Measurements from ENCODE around the genes TREML2 and TREM1.

DNA sequence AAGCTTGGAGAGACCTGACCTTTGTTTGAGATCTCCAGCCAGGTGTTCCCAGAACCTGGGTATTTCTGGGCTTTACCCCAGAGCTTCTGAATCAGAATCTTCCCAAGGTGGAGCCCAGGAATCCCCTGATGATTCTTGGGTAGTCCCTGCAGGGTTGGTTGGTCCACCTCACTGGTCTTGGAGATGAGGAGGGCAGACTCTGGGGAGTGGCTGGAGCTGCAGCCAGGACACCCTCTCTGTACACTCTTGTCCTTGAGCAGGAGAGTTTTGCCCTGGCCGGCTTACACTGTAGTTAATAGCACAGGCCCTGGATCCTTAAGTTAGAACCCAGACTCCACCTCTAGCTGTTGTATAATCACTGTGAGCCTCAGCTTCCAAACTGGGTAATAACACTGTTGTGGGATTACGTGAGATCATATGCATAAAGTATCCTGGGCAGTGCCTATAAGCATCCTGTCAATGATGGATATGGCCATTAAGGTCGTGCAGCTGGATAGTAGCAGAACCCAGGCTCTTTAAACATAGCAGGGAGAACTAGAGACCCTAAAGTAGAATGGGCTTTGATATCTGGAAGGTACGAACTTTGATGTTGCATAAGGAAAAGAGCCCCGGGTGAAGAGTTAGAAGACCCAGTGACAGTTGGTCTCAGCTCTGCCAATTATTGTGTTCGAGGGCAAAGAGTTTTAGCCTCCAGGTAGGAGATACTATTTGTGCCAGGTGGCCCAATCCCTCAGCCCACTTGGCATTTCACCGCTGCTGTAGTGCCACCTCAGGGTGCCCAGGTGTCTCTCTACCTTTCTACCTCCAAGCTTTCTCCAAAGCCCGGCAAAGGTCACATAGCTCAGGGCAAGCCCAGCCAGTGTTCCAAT, 46.0 kb downstream of the KCNK5 start:
- PRO-cap: no peak

GRCh38 chr6:39207659-39208463, 21.4 kb downstream of the KCNK5 start:
- PRO-cap: no peak

DNA sequence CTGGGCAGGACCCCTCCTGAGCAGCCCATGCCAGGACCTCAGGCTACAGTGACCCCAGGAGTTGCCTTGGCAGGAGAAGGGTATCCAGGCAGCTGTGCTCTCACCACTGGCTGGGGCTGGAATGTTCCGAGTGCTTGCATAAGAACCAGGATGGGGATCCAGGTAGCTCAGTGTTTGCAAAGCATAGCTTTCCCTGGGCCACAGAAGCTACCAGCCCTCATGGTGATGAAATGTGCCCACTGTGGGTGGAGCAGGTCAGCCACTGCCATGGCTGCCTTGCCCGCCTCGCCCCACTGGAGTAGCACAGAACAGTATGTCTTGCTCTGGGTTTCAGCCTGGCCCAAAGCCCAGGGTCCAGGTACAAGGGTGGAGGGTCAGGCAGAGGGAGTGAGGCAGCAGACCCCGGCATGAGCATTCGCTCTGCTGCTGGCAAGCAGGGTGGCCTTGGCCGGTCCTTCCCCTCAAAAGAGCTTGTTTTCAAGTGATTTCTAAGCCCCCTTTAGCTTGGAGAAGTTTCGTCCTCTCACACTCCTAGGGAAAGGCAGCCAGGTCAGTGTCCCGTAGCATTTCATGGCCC, 34.7 kb downstream of the KCNK17 start:
- PRO-cap: no peak

DNA sequence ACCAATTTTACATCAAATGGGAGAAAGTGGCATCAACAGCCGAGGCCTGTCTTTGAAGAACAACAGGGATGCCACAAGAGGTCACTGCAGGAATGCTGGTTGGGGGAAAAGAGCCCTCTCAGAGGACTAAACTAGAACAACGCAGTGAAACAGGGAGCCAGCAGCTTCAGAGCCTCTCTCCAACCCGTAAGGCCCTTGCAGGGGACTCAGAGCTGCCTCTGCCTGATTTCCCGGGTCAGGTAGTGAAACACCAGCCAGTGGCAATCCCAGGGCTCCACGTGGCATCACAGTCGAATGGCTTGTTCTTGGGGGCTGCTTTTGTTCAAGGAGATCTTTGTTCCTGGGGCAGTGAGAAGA, 55.0 kb upstream of the KCNK16 start:
- PRO-cap: no peak

- PRO-cap: no peak
These were observed 28.7 kb downstream of the DAAM2 start for GRCh38 chr6:39820768-39821392.

- PRO-cap: no peak
These were observed 49.2 kb downstream of the DAAM2 start for GRCh38 chr6:39841296-39841791.

- PRO-cap: no peak
These were observed 230.2 kb upstream of the MOCS1 start for GRCh38 chr6:40164297-40164938.

DNA sequence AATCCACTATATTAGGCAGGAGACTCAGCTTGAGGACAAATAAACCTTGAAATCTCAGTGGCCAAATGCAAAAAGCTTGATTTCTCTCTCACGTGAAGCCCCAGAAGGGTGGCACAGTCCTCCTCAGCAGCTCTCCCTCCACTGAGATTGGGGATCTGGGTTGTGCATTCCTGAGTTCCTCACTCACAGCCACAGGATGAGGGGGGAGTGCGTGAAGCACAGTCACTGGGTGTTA, 192.1 kb upstream of the LRFN2 start:
- PRO-cap: no peak

- PRO-cap: no peak
These were observed 40.5 kb downstream of the UNC5CL start for GRCh38 chr6:40998462-40999073.

DNA sequence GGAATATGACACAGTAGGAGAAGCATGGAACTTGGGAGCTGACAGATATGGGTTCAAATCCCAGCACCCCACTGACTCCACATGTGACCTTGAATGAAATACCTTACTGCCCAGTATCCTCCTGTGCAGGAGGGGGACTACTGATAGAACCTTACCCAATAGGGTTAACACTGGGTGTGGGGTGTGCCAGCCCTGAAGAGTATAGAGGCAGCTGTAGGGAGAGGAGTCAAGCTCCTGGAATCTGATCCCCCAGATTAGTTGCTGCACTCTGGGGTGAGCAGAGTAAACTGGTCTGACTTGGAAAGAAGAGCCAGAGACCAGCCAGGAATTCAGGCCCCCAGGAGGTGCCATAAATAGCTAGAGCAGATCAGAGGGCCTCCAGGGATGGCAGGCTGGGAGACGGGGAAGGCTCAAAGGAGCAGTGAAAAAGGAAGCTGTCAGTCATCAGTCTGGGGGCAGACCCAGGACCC, 3.5 kb upstream of the APOBEC2 start:
- PRO-cap: no peak

DNA sequence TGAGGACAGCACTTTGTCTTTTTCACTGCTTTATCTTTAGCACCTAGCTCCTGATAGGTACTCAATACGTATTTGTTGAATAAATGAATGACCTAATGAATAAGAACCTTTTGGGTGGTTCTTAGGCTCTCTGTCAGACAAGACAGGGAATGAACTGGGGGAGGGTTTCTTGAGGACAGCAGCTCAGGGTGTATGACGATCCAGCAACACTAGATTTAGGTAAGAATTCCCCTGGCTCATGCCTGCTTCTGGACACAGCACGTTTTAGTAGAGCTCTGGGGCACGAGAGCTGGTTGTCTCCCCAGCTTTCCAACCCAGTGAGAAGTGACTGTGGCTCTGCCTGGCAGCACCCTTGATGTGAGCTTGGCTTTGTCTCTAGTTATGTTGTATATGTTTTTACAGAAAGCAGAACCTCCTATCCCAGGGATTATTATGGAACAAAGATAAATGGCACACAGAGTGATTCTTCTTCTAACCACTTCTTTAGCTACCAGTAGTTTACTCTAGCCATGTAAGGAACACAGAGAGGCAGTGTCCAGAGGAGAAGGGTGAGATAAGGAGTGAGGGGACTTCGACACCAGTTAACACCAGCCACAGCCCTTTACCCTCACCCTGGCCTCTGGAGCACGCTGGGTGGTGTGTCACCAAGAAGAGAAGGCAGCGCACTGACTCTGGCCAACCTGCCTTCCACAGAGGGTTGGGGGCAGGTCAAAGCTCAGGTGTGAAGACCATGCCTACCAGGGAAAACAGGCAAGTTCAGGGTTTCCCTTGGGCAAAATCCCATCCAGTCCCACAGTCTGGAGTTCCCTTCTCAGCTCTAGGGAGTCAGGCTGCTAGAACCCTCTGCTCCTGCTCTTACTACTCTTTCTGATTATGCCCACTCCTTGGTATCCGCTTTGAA, 3.9 kb downstream of the APOBEC2 start:
- PRO-cap: no peak

DNA sequence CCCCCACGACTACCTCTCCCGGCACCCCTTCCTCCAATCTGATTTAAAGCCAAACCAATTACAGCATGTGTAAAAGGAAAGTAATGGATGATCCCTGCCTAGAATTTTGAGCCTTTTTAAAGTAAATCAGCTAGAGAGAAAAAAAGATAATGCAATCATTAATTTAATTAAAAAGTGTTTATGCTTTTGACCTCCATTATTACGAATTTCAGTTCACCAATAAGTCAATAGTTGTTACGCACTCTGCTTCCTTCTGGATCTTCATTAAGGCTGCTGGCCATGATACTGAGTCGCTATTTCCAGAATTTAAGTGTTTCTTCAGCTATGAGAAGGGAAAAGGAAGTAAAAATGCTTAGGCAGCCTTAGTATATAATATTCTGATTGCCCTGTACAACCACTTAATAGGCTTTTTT, 796 bp downstream of the OARD1 start:
- PRO-cap: unidirectional peak, plus-strand start at position 241 of the sequence

GRCh38 chr6:41080443-41081238, 7.9 kb downstream of the NFYA start:
- PRO-cap: no peak

- PRO-cap: no peak
These were observed 18.5 kb downstream of the NFYA start for GRCh38 chr6:41091126-41091819.

DNA sequence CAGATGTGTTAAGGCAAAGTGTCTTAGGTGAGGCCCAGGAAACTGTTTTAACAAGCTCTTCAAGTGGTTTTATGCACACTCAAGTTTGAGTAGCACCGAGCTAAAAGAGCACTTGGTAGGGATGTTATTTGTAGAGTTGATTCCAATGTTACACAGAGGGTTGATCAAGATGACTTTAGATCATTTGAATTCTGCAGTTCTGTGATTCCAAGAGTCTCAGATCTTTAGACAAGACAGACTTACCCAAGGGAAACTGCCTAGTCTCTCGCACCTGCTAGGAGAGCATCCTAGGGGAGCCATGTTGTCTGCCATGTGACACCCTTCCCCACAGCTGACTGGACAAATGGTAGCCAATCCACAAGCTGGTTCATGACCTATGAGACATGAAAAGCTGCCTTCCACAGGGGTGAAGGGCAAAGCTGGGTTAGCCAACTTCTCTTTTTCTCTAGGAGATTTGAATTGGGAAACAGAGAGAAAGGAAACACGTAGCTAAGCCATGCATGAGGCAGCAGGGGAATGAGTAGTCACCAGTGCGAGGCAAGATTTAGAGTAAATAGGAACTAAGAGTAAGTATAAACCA, 18.4 kb downstream of the TREML2 start:
- PRO-cap: no peak

- PRO-cap: bidirectional peak, plus-strand start at chr6:41200696, minus-strand start at chr6:41200556; bidirectional peak, plus-strand start at chr6:41201266, minus-strand start at chr6:41201073
These were observed at the start of gene TREML2 for GRCh38 chr6:41200219-41201420. TREML2 (minus strand) TSS chr6:41201149.

DNA sequence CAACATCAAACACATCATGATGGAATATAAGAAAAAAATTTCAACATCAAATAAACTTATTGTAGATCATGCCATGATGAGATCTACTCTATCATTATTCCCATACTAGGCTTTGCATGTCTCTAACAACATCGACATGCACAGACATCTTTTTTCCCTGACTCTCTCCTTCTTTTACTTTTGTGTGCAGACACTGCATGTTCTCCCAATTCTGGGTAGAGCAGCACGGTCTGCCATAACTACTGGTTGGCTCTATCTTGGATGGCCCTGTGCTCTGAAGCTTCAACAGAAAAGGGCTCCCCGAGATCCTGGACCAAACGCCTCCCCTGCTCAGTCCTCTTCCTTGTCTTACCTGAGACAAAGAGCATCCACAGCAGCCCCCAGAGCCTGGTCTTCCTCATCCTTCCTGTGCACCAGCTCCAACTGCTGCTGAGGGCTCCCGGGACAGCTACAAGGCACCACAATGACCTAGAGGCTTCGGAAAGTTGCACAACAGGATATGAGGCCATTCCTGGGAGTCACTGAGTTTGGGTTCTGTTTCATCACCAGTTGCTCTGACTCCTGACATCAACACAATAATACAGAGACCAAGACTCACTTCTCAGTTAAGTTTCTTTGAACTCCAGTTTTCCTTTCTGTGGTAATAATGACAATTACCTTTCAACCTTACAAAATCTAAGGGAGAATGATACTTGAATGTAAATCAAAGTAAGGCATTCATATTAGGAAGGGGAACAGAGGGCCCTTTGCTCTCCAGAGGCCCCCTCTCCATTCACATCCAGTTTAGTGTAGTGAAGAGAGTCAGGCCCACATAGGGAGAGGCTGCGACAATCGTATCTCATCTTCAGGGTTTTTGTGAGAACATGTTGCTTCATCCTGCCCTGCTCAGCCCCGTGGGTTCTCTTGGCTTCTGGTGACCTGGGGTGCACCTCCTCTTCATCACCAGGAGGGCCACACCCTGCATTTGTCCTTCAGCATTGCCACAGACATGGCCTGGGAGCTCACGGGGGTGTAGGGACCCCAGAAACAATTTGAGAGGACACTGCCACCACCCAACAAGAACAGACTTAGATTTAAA, at the start of gene TREM1:
Gene TREM1, minus strand, starts transcription at position 428 of the 1,078 bp plus-strand sequence.
- PRO-cap: no peak

GRCh38 chr6:41371953-41372814, 36.8 kb downstream of the NCR2 start:
- PRO-cap: no peak

GRCh38 chr6:41443256-41444078, 102.7 kb upstream of the FOXP4 start:
- PRO-cap: no peak

GRCh38 chr6:41524669-41525262, 21.4 kb upstream of the FOXP4 start:
- PRO-cap: no peak